Adrenal gland (tissue), 7 donors: Measurements from ENCODE around the genes MCTP1 and CAST.

DNA sequence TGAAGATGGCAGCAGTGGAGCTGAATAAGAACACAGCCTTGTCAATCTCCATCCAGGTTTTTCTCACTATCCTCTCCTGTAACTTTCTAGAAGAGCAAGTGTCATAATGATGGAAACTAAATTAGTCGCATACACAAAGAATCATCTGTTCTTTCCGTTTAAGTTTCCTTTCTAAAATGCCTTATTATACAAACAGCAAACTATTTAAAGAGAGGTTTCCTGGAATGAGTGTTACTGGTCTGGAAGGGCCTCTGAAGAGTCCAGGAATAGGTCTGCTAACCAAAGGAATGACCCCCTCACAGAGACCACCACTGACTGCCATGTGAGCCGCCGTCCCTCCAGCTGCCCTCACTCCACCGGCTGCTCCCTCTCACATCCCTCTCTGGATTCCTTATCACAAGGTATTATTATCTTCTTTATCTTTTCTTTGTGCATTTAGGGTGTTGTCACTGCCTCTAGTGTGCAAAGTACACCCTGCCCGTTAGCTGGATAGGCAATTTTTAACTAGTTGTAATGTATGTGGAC, 146.5 kb downstream of the MCTP1 start:
- PRO-cap, 3 experiments, result no peak in any of the 3 experiments
- RAMPAGE, long total RNA, 4 experiments, result no peak in any of the 4 experiments
- RRBS, result no CpG with 5 or more reads among the region's 6 CpGs

- PRO-cap, 3 experiments, result no peak in any of the 3 experiments
- RAMPAGE, long total RNA, 4 experiments, result no peak in any of the 4 experiments
- RRBS, result 1% methylated on average over 18 of the region's 69 CpGs
Measured at GRCh38 chr5:95284832-95285643, at the start of gene MCTP1. Gene MCTP1 (minus strand): TSS chr5:95285094.

DNA sequence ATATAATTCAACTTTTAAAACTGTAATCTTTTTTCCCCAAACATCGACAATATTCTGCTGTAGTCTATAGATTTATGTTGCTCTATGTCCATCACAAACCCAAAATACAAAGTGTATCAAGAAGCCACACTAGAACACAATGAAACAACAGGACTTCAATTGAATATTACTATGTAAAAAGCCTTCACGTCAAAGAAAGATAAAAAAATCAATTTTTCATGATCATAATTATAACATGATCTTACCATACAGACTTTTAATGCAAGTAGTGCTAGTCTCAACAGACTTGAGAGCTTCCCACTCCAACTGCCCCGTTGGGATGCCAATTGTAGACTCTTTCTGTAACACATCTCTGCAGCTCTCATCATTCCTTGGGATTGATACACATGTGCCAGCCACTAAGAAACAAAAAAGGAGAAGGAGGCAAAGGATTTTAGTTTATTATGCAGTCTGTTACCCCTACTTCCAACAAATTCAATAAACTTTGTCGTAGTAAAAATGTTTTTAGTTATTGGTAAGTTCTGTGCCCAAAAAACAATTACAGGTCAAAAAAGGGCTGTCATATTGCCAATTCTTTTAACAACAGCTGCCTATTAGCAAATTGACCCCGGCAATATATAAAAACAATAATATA, 76.6 kb downstream of the SKIC3 start:
- PRO-cap, 3 experiments, result no peak in any of the 3 experiments
- RAMPAGE, long total RNA, 4 experiments, result no peak in any of the 4 experiments
- RRBS, result no CpG with 5 or more reads among the region's 5 CpGs

DNA sequence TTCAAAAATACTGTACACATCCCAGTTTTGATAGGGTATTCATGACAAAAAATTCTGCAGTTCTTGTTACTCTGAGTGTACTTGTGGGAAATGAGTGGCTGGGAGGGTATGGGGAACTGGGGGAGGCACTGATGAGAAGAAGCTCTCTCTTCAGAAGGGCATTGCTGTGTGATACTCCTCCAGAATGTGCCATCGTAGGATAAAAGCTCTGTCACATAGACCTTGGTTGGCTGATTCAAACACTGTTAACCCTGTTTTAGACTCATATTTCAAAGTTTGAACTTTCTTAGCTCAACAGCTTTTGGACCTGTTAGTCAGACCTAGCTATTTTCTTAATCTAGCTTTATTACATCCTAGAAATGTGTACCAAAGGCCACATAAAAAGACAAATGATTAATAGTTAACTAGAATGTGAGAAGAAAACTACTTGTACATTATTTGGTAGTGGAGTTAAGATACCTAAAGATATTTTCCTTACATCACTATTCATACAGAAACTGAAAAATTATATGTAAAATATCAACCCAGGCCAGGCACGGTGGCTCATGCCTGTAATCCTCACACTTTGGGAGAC, 4.2 kb downstream of the RHOBTB3 start:
- PRO-cap, 3 experiments, result peak in 2 of 3 experiments; most common minus-strand start position 188 of the sequence (in 2)
- RAMPAGE, long total RNA, 4 experiments, result no peak in any of the 4 experiments
- RRBS, result no CpG with 5 or more reads among the region's 2 CpGs

- PRO-cap, 3 experiments, result no peak in any of the 3 experiments
- RAMPAGE, long total RNA, 4 experiments, result start-site peak on the plus strand in 1 of 4 experiments, at chr5:95793469-95793732 at its widest, 59 reads per replicate
- RRBS, result no CpG with 5 or more reads among the region's 10 CpGs
Measured at GRCh38 chr5:95793330-95794394, 28.9 kb downstream of the GLRX start.

DNA sequence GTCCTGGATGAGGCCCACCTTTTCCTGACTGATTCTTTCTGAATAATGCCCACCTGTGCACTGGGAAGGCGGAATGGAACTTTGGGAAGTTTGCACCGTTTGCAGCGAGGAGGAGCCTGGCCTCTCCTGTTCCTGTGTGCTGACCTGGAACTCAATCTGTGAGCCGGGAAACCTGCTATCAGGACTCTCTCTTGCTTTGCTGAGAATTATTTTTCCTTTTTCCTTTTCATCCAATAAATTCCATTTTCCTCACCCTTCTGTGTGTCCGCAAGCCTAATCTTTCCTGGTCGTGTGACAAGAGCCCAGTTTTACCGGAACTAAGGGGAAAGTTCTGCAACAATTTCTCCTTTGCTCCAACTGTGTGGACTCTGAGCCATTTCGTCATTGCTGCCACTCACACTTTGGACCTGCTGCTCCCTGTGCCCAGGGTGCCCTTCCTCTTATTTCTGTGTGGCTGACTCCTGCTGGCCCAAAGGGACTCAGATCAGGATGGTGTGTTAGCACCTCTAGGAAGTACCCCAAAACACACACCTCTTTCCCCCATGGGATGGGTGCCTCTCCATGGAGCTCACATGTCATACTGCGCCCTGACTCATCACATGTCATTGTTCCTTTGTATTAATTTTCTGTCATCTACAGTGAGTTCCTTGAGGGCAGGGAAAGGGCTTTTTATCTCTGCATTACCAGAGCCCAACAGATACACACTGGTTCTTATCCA, 4.7 kb upstream of the GLRX start:
- PRO-cap, 3 experiments, result peak in 1 of 3 experiments; most common plus-strand start position 451 of the sequence (in 1); most common minus-strand start position 293 of the sequence (in 1)
- RAMPAGE, long total RNA, 4 experiments, result no peak in any of the 4 experiments
- RRBS, result 69% methylated on average over 2 of the region's 9 CpGs

GRCh38 chr5:95845257-95845896, 22.9 kb upstream of the GLRX start:
- PRO-cap, 3 experiments, result no peak in any of the 3 experiments
- RAMPAGE, long total RNA, 4 experiments, result no peak in any of the 4 experiments
- RRBS, result no CpG with 5 or more reads among the region's 3 CpGs

GRCh38 chr5:95864840-95865801, 42.6 kb upstream of the GLRX start:
- PRO-cap, 3 experiments, result peak in 2 of 3 experiments; most common plus-strand start chr5:95865423 (in 1); most common minus-strand start chr5:95865312 (in 2)
- RAMPAGE, long total RNA, 4 experiments, result no peak in any of the 4 experiments
- RRBS, result no CpG with 5 or more reads among the region's 9 CpGs

DNA sequence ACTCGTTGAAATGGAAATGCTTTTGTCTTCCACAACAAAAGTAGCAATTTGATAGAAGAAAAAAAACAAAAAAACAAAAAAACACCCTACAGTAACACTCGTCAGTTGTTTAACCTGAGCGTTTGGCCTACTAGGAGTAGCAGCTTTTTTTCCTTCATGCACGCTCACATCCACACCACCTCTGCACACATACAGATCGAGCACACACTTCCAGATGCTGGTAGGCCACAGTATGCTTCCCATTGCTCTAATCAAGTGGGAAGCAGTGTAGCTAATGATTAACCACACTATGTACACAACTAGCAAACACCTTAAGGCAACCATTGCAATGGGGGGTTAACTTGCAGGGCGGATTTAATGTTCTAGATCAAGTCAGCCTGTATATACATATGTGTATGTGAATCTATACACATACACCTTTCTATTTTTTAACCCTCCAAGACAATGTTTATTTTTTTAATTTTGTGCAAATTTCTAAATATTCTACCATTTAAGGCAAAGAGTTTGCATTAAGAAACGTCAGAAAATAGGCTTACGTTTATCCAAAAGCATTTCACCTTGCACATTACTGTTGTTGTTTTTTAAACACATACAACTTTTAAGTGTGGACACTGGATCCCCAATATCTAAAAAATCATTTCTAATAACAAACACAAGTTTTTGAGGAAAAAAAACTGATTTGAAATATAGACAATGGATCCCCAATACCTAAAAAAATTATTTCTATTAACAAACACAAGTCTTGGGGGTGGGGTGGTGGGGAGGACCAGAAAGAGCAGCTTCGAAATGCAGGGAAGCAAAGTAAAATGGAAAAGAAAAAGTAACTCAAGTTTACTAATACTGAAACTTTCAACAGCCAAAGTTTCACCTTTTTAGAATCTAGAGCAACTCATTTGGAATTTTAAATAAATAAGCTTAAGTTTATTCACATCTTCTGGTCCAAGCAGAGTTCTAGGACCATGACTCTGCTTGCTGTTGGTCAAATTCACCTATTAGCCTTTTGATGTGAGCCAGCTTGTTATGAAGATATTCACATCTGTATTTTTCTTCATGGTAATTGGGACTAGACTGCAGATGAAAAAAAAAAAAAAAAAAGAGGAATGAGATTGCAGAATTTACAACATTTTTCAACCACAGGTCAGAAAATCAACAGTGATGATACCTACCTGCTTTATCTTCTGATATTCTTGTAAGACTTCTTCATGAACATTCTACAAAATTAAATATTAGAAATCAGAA, 65.8 kb upstream of the GLRX start:
- PRO-cap, 3 experiments, result no peak in any of the 3 experiments
- RAMPAGE, long total RNA, 4 experiments, result no peak in any of the 4 experiments
- RRBS, result no CpG with 5 or more reads among the region's 9 CpGs

GRCh38 chr5:95946288-95947213, 15.1 kb downstream of the ELL2 start:
- PRO-cap, 3 experiments, result no peak in any of the 3 experiments
- RAMPAGE, long total RNA, 4 experiments, result no peak in any of the 4 experiments
- RRBS, result no CpG with 5 or more reads among the region's 3 CpGs

DNA sequence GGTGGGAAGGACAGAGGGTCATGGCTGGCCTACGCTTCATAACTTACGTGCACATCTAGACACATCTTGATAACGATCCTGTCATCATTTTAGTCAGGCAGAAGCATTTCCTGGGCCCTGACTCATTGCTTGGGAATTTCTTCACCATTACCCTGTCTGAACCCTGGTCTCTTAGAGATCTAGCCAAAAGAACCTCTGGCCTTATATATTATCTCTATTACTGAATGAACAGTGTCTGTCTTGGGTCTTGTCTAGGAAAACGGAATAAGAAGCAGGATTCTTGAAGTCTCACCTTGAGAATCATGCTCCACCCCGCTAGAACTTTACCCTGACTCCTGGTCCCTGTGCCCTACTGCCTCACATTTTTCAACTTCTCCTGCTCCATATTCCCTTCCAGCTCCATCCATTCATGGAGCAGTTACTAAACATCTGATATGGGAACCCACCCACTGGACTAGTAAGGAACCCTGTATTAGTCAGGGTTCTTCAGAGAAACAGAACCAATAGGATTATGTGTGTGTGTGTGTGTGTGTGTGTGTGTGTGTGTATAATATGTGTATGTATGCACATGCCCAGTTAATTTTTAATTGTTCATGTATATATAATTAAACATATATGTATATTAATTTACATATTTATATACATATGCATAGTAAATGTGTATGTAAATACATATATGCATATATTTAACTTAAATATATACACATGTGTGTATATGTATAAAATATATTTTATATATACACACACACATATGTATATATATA, 106.6 kb upstream of the ELL2 start:
- PRO-cap, 3 experiments, result no peak in any of the 3 experiments
- RAMPAGE, long total RNA, 4 experiments, result no peak in any of the 4 experiments
- RRBS, result no CpG with 5 or more reads among the region's 5 CpGs

DNA sequence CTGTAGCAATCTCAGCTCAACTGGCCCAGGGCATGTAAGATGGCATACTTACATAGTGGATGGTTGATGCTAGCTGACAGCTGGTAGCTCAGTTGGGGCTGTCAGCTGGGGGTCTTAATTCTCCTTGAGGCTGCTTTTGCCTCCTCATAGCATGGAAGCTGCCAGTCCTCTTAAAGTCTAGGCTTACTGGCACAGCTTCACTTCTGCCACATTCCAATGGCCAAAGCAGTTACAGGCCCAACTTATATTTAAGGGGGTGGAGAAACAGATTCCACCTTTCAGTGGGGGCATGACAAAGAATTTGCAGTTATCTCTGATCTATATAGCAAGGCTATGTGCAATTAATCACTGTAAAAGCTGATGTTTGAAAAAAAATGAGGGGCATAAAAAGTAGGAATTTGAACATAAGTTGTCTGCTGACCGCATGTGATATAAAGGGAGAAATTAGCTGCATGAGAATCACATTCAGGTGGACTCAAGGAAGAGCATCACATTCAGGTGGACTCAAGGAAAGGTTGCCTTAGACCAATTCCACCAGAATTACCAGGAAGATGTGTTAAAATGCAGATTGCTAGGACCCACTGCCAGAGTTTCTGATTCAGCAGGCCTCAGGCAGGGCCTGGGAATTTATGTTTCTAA, 184.3 kb upstream of the ELL2 start:
- PRO-cap, 3 experiments, result no peak in any of the 3 experiments
- RAMPAGE, long total RNA, 4 experiments, result no peak in any of the 4 experiments
- RRBS, result no CpG with 5 or more reads among the region's 1 CpG

GRCh38 chr5:96256741-96257317, 176.2 kb downstream of the PCSK1 start:
- PRO-cap, 3 experiments, result no peak in any of the 3 experiments
- RAMPAGE, long total RNA, 4 experiments, result no peak in any of the 4 experiments
- RRBS, result no CpG with 5 or more reads among the region's 5 CpGs

DNA sequence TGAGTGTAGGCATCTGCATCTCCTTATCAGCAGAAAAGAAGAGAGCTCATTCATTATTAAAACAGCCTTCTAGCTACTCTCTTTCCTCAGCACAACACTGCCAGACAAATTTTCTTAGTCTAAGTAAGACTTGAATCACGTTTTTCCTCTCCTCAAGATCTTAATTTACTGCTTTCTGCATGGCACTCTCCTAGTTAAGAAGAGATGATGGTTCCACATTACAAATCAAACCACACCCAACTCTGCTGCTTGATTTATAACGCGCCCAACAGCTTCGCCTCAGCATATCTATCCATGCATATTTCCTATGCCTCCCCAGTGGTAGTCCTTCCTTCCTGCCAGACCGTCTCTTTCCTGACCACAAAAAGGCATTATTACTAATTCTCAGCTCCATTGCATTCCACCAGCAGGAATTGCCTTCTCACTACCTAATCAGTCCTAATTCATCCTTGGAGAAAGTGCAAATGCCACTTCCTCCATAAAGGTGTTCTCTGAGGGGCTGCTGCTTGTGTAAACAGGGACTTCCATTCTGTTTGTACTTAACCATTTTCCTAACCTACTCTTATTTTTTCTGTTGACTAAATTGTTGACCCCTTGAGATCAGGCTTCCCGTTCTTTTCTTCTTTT, 95.0 kb upstream of the CAST start:
- PRO-cap, 3 experiments, result no peak in any of the 3 experiments
- RAMPAGE, long total RNA, 4 experiments, result no peak in any of the 4 experiments
- RRBS, result no CpG with 5 or more reads among the region's 6 CpGs

GRCh38 chr5:96661786-96662747, at the start of gene CAST:
Gene CAST (plus strand): TSS chr5:96662376.
- PRO-cap, 3 experiments, result peak in 3 of 3 experiments; most common plus-strand start chr5:96662376 (in 3); most common minus-strand start chr5:96662062 (in 3)
- RAMPAGE, long total RNA, 4 experiments, result no peak in any of the 4 experiments
- RRBS, result 1% methylated on average over 50 of the region's 80 CpGs

DNA sequence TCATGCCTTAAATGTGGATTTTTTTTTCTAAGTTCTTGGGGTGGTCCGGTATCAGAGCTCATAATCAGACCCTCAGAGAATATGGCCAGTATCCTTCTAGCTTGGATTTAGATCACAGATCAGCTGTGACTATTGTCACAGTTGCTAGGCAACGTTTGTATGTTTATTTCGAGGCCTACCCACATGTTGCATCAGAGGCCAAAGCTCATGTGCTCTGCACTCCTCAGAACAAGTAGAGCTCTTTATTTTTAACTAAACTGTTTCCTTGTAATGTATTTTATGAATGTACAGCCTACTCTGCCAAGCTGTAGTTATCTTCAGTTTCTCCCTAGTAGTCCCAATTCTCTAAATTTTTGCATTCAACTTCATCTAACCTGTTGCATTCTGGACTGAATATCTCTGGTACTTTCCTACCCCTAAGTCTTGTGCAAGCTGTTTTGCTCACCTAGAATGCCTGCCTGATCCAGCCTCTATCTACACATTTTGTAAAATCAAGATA, 52.8 kb downstream of the CAST start:
- PRO-cap, 3 experiments, result no peak in any of the 3 experiments
- RAMPAGE, long total RNA, 4 experiments, result no peak in any of the 4 experiments
- RRBS, result no CpG with 5 or more reads among the region's 3 CpGs

- PRO-cap, 3 experiments, result peak in 3 of 3 experiments; most common plus-strand start chr5:96810175 (in 1); most common minus-strand start chr5:96810089 (in 3)
- RAMPAGE, long total RNA, 4 experiments, result no peak in any of the 4 experiments
- RRBS, result no CpG with 5 or more reads among the region's 8 CpGs
Measured at GRCh38 chr5:96810023-96810274, 2.2 kb upstream of the ERAP1 start.

- PRO-cap, 3 experiments, result no peak in any of the 3 experiments
- RAMPAGE, long total RNA, 4 experiments, result no peak in any of the 4 experiments
- RRBS, result no CpG with 5 or more reads among the region's 4 CpGs
Measured at GRCh38 chr5:97034049-97034526, 98.2 kb downstream of the LNPEP start.

- PRO-cap, 3 experiments, result no peak in any of the 3 experiments
- RAMPAGE, long total RNA, 4 experiments, result no peak in any of the 4 experiments
- RRBS, result under 1% methylated on average over 7 of the region's 28 CpGs
Measured at GRCh38 chr5:98768704-98769043, 4.8 kb upstream of the RGMB start.

GRCh38 chr5:98769248-98769690, 4.2 kb upstream of the RGMB start:
- PRO-cap, 3 experiments, result peak in 2 of 3 experiments; most common plus-strand start chr5:98769436 (in 2)
- RAMPAGE, long total RNA, 4 experiments, result no peak in any of the 4 experiments
- RRBS, result no CpG with 5 or more reads among the region's 33 CpGs